Tibial nerve (tissue), 3 donors: ENCODE measurements around the gene PPM1J.

GRCh38 chr1:111736912-111737436 lies 2.2 kb downstream of the INKA2 start:
- PRO-cap, result no peak
- RAMPAGE, long total RNA, 3 experiments, result no peak in any of the 3 experiments

- PRO-cap, result no peak
- RAMPAGE, long total RNA, 3 experiments, result no peak in any of the 3 experiments
Observed at GRCh38 chr1:111851330-111851911, 95.7 kb downstream of the DDX20 start.

DNA sequence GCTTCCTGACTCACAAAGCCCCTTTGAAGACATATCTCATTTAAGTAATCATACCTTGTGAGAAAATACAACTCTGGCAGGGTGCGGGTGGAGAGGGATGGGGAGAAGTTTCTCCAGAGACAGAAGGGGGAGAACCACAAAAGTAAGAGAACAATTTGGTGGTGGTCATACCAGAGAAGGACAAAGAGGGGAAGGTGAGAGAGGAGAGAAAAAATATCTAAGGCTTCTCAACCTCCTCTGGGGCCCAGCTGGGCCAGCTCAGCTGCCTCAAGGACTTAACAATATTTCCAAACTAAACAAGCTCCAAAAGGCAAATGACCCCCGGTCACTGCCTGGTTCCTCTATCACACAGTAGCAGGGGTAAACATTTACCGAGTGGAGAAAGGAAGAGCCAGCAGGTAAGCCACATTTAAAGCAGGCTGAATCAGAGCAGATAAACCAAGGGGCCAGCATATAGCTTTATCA lies 102.2 kb downstream of the KCND3 start:
- PRO-cap, result no peak
- RAMPAGE, long total RNA, 3 experiments, result no peak in any of the 3 experiments

DNA sequence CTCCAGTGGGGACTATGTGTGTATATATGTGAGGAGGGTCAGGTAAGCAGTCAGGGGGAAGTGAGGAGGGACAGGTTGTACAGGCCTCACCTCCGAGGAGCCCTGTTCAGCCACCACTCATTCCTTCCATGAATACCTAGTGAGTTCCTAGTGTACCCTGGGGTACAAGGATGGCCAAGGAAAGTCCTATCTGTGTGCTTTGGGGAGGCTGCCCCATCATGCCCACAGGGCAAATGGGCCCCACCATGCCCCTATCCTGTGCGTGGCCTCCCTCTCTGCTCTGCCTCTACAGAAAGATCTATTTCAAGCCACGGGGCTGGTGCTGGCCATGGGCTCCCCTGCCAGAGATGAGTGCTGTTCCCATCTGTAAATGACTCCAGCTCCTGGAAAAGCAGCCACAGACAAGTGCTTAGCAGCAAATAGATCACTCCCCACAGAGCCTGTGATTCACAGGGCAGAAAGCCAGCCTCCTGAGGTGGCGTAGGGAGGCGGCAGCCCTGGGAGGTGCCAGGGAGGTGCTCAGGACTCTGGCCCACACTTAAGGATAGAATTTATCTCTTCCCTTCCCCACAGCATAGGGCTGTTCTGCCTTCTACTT lies 41.4 kb downstream of the KCND3 start:
- PRO-cap, result no peak
- RAMPAGE, long total RNA, 3 experiments, result no peak in any of the 3 experiments

GRCh38 chr1:111973915-111974272 lies 15.6 kb downstream of the KCND3 start:
- PRO-cap, result no peak
- RAMPAGE, long total RNA, 3 experiments, result no peak in any of the 3 experiments

DNA sequence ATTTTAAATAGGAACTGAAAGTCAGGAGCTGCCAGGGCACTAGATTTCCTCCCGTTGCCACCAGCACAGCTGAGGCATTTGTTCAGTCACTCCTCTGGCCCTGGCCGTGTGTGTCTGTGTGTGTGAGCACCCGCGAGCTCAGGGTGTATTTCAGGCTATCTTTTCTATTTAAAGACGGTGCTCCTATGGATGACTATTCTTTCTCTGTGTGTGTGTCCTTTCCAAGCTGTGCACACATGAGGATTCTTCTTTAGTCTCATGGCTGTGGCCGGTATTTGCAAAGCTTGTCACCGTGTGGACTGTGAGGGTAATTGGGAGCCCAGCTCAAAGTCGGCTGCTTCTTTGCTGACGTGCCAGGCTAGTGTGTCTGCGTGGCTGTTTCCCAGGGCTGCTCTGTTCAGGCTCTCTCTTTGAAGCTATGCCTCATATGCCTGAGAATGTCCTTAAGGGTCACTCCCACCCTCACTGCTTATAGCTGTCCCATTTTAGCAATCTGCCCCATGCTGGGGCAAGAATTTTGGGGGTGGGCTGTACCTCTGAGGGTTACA lies 3.1 kb upstream of the KCND3 start:
- PRO-cap, result no peak
- RAMPAGE, long total RNA, 3 experiments, result no peak in any of the 3 experiments

- PRO-cap, result no peak
- RAMPAGE, long total RNA, 3 experiments, result no peak in any of the 3 experiments
Observed at GRCh38 chr1:112063874-112064190, 74.4 kb upstream of the KCND3 start.

DNA sequence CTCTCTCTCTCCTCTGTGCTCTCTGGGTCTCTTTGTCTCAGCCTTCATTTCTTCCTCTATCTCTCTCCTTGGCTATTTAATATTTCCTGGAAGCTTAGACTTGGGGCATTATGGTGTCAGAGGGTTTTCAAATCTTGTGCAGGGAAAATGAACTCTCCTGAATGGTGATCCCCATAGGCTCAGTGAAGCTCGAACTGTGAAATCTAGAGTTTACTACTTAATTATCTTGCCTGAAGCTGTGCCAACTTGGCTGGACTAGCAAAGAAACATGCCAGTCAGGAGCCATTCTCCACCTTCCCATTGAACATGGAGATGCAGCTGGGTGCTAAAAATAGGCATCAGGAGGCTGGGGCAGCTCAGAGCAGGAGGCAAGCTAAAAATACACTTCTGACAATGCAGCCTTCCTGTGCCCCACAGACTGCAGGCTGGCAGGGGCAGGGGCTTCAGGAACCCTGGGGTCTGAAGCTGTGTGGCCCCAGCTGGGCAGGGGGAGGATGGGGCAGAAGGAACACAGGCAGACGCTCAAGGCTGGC lies 155.2 kb upstream of the KCND3 start:
- PRO-cap, result no peak
- RAMPAGE, long total RNA, 3 experiments, result no peak in any of the 3 experiments

- PRO-cap, result no peak
- RAMPAGE, long total RNA, 3 experiments, result no peak in any of the 3 experiments
Observed at GRCh38 chr1:112358625-112359233, 37.3 kb upstream of the CTTNBP2NL start.

DNA sequence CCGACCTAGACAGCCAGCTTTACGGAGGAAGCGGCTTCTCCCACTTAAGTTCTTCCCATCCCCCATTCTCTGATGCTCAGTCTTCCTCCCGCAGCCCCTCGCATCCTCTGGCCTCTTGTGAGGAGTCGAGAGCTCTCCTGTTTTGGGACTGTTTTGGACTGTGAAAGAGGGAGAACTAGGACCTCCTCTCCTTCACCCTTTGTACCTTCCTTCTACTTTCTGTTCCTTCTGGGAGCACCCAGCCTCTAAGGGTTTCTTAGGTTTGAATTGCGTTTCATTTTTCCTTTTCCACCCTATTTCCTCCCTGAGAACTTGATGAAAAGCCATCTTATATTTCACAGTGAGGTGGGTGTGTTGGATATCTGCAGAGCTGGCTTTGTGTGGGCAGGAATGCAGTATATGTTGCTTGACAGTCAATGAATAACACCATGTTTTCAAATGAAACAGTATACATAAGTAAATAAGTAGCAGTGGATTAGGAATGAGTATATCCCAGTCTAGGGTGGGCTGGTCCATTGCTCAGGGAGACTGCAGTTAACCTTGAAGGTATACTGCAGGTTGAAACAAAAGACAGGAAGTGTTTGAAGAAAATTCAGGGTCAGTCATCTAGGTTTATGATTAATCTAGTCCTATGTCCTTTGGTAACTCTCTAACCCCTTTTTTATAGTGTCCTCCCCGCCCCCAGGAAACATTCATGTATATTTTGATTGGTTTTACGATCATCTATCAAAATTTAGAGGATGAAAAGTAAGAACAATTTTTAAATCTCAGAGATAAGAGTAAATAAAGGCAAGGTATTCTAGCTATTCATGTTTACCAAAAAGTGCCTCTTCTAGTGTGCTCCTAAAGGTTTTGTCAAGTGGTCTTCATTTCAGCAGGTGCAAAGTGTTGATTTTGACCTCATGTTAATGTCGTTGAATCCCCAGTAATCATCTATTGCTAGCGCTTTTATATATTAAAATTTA lies 1.0 kb downstream of the CTTNBP2NL start:
- PRO-cap, result no peak
- RAMPAGE, long total RNA, 3 experiments, result no peak in any of the 3 experiments

GRCh38 chr1:112439639-112440033 lies 43.6 kb downstream of the CTTNBP2NL start:
- PRO-cap, result no peak
- RAMPAGE, long total RNA, 3 experiments, result no peak in any of the 3 experiments

DNA sequence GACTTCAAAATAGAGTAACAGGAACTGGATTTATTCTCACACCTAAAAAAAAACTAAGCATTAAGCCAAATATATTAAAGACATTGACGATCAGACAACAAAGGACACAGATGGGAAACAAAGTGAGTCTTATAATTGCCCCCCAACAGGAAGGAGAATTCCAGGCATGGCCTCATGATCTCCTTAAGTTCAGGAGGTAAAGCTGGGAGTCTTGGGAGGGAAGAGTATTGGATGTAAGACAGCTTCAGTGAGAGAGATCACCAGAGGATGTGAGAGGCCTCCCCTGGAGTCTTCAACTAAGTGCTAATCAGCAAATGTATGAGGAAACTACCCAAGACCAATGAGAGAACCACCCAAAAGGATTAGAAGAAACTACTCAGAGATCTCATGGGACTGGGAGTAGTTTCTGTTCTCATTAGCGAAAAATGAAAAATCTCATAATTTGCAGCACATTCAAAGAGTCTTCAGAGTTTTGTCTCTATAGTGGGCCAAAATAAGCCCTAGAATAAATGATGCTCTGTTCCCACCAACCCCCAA lies 36.7 kb upstream of the WNT2B start:
- PRO-cap, result no peak
- RAMPAGE, long total RNA, 3 experiments, result no peak in any of the 3 experiments

GRCh38 chr1:112675824-112676081 lies 1.3 kb downstream of the MOV10 start:
- PRO-cap, result no peak
- RAMPAGE, long total RNA, 3 experiments, result no peak in any of the 3 experiments

GRCh38 chr1:112714906-112716007 lies at the start of gene PPM1J:
Gene PPM1J, minus strand, starts transcription at chr1:112715332.
- PRO-cap, result bidirectional peak, plus-strand start at chr1:112715638, minus-strand start at chr1:112715296
- RAMPAGE, long total RNA, 3 experiments, result no peak in any of the 3 experiments

GRCh38 chr1:112716106-112716542 lies 992 bp upstream of the PPM1J start:
- PRO-cap, result unidirectional peak, minus-strand start at chr1:112716393
- RAMPAGE, long total RNA, 3 experiments, result no peak in any of the 3 experiments

- PRO-cap, result no peak
- RAMPAGE, long total RNA, 3 experiments, result no peak in any of the 3 experiments
Observed at GRCh38 chr1:112794135-112794396, 75.4 kb downstream of the TAFA3 start.

GRCh38 chr1:112825562-112825997 lies 106.9 kb downstream of the TAFA3 start:
- PRO-cap, result no peak
- RAMPAGE, long total RNA, 3 experiments, result no peak in any of the 3 experiments

DNA sequence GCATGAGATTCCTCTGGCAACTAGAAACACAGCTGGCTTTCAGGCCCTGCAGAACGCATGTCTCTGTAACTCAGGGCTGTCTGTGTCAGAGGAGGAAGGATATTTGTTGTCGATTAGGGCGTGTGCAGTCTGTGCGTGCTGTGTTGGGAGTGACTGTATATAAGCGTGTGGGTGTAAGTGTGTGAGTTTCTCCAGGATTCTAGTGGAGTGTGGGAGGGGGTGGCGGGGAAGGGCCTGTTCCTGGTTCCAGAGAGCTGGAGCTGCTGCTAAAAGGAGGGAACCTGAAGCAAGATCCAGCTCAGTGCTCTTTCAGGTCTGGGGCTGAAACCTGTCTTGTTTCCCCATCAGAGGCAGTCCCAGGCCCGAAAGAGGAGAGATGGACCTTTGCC lies 74.2 kb downstream of the SLC16A1 start:
- PRO-cap, result no peak
- RAMPAGE, long total RNA, 3 experiments, result no peak in any of the 3 experiments

DNA sequence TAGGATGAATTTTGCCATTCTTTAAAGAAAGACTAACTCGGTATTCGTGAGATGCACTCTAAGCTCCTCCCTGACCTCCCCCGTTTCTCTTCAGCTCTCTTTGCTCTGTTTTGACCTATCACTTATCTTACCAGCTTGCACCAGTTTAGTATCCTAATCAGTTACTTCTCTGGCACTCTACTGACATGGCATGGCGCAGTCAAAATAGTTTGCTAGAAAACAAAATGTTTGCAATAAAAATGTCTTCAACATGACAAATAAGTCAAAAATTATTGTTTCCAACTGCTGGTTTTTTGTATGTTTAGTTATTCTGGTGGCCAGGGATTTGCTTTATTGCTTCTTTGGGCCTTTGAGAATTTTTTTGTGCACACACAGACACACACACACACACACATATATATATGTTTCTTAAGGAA lies 8.4 kb upstream of the SLC16A1 start:
- PRO-cap, result no peak
- RAMPAGE, long total RNA, 3 experiments, result no peak in any of the 3 experiments

- PRO-cap, result no peak
- RAMPAGE, long total RNA, 3 experiments, result no peak in any of the 3 experiments
Observed at GRCh38 chr1:113456925-113457515, 66.7 kb downstream of the MAGI3 start.